Pericardium fibroblast (primary cell): Measurements from ENCODE around the genes COP1 and CLEC20A.

GRCh38 chr1:175419014-175419438, 226.4 kb upstream of the KIAA0040 start:
- RAMPAGE, long total RNA = no peak

DNA sequence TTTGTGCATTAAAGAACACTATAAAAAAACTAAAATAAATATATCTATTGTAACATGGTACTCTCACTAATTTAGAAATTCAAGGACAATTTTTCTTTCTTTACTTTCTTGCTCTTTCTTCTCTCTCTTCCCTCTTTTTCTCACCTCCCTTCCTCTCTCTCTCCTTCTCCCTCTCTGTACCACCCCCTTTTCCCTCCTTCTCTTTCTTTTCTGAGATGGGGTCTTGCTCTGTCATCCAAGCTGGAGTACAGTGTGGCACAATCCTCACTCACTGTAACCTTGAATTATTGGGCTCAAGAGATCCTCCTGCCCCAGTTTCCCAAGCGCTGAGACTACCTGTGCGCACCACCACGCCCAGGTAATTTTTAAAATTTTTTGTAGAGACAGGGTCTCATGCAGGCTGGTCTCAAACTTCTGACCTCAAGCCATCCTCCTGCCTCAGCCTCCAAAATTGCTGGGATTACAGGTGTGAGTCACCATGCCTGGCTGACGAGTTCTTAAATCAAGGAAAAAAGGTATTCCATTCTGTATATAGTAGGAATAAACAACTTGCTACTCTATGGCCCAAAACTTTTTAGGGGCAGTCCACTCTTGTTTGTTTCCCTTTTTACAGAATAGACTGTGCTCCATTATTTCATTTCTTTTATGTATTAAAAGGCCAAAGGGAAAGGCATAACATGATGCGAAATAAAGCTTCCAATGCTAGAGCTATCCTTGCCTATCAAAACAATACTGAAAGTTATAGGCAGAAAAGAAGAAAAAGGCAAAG, 166.8 kb downstream of the COP1 start:
- RAMPAGE, long total RNA = no peak

- RAMPAGE, long total RNA = no peak
Measured at GRCh38 chr1:176053048-176054203, 153.7 kb downstream of the COP1 start.

DNA sequence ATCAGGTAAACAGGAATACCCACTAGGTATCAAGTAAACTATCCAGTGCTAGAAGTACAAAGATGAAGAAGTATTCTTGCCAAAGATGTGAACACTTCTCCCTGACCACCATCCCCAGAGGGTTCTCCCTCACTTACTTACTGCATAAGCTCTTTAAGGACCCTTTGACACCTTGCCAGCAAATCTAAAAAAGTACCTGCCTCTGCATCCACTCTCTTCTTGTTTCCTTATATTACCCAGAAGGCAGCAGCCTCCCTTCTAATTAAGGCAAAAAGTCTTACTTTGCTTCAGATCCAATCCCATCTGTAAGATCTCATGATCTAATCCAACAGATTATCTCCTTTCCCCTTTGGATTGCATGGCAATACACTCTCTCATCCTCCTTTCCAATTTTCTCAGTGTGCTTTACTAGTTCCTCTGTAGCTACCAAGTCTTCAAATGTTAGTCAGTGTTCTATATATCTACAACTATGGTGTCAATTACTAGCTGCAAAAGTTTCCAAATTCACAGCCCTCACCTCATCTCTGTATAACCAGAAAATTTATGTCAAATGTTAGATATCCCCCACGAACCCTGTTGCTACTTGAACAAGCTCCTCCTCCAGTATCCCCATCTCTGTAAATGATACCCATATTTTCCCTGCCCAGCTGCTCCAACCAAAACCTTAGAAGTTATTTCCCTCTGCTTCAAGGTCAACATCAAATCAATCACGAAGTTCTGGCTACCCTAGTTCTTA, 137.4 kb downstream of the COP1 start:
- RAMPAGE, long total RNA = no peak

DNA sequence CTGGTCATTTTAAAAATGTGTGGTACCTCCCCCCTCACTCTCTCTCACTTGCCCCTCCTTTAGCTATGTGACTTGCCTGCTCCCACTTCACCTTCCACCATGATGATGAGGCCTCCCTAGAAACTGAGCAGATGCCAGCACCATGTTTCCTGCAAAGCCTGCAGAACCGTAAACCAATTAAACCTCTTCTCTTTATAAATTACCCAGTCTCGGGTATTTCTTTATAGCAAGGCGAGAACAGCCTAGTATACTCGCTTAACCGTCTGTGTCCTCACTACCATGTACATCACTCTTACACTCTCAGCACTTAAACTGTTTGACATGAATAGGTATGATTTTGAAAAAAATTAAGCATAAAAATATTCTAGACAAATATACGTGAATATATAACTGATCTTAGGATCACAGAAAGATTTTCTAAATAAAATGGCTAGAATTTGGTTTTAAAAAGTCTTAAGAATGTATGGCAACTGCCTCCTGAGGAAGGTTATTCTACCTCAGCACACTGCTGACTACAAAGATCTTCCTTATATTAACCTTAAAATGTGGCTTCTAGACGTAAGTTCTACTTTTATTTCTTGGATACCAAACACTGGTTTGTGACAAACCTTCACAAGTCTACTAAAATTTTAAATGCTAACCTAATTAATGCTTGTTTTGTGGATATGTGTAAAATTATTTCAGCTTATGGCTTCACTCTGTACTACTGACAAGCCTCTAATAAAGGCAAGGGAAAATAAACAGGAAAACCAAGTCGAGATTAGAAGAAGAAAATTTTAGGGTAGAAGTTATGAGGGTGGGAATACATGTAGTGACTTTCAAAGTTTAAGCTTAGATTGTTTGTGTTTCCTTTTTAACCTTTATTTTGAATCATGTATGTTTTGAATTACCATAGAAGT, 135.6 kb downstream of the COP1 start:
- RAMPAGE, long total RNA = no peak

DNA sequence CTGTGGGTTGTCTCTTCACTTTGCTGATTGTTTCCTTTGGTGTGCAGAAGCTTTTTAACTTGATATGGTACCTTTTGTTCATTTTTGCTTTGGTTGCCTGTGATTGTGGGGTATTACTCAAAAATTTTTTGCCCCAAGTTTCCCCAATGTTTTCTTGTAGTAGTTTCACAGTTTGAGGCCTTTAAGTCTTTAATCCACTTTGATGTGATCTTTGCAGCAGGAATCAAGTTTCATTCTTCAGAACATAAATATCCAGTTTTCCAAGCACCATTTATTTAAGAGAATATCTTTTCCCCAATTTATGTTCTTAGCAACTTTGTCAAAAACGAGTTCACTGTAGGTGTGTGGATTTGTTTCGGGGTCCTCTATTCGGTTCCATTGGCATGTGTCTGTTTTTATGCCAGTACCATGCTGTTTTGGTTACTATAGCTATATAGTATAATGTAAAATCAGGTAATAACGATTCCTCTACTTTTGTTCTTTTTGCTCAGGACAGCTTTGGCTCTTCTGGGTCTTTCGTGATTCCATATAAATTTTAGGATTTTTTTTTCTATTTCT, 81.8 kb downstream of the COP1 start:
- RAMPAGE, long total RNA = no peak

DNA sequence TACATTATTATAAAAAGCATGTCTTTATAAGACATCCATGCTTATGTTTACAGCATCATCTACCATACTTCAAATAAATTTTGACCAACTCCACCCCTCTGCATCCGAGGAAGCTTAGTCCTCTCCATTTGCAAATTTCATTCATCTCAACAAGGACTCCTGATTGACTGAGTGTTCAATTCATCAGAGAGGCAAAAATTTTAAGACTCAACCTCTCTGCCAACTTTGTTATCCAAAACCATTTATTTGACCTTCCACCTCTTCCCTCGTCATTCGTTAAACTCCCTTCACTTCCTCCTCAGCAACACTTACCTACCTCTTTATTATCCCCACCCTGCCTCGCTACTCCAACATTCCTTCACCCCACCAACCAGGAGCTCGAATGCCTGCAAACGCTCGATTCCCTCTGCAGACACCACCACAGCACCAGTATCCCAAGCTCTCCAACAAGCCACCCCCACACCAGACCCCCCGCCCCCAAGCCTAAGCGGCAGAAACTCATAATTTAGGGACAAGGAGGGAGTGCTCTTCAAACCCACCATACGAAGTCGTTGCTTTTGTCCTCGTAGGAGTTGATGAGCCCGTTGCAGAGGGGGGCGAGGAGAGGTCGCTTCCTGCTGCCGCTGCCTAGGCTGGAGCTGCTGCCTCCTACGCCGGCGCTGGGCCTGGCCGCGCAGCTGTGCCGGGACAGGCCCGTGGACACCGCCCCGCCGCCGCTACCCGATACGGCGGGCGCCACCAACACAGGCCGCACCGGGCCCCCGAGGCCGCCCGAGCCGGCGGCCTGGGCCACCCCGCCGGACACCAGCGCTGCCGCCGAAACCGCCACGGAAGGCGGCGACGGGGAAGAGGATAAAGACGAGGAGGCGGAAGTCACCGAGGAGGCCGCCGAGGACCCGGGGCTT, 801 bp downstream of the COP1 start:
- RAMPAGE, long total RNA = no peak

DNA sequence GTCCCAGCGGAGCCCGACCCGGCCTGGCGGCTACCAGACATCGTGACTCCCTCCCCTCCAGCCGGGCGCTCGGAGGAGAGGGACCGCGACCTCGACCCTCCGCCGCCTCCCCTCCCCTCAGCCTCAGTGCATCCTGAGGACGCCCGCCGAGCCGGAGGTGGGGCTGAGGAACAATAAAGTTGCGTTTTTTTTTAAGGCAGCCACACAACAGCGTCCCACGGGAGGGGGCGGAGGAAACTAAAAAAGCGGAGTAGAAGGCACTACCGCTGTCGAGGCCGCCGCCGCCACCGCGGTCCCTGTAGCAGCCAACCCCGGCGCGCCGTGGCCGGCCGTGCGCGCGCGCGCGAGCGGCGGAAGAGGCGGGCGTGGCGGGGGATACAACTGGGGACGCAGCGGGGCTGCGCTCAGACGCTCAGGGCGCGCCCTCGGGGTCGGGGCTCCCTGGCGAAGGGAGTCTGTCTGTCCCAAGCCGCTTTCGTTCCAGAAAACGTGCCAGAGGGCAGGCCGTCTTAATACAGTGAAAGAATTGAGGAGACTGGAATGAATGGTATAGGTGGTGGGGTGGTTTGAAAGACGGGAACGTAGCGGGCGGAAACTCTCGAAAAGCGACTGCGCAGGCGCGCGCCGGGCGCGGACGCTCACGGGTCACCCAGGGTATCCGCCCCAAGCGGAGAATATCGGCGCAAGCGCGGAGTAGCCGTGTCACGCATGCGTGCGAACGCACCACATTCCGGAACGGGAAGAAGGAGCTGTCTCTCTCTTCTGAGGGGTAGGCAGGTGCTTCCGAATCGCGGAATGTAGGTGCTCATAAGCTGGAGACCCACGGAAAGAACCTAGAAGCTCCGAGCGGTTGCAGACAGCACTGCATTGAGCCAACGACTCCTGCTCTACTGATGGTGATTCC, at the start of gene COP1:
COP1 (minus strand) TSS at position 349 of the 904 bp plus-strand sequence.
- RAMPAGE, long total RNA = no peak

GRCh38 chr1:176552963-176553739, 90.2 kb downstream of the PAPPA2 start:
- RAMPAGE, long total RNA = no peak

DNA sequence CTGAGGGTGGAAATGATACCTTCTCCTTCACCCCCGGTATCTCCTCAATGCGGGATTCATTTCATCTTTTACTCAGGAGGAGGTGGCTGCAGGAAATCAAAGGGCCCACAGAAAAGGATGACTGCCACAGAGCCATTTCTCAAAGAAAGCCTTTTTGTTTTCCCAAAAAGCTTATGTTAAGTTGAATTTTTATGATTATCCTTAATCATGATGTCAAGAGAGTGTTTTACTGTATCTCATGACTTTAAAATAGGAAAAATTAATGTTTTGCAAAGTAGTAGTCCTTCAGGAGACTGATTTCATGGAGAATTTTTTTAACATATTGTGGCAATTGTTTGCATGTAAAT, 332.3 kb downstream of the PAPPA2 start:
- RAMPAGE, long total RNA = no peak

GRCh38 chr1:177934834-177935447, 34.9 kb downstream of the SEC16B start:
- RAMPAGE, long total RNA = no peak

DNA sequence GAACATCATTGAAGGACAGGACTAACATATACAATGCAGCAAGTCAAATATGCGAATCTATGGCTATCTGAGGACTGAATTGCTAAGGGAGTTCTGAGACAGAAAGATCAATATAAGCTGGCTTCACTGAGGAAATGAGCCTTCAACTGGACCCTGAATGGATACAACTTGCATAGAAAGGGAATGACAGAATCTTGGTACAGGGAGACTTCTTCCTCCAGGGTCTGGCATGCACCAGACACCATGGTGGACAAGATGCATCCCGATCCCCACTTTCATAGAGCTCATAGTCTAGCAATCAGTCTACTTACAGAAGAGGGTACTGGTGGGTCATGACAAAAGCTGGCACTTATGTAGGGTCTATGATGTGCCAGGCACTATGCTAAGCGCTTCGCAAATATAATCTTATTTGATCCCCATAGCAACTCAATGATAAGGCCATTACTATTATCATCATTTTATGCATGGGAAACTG, 30.3 kb upstream of the SEC16B start:
- RAMPAGE, long total RNA = no peak

DNA sequence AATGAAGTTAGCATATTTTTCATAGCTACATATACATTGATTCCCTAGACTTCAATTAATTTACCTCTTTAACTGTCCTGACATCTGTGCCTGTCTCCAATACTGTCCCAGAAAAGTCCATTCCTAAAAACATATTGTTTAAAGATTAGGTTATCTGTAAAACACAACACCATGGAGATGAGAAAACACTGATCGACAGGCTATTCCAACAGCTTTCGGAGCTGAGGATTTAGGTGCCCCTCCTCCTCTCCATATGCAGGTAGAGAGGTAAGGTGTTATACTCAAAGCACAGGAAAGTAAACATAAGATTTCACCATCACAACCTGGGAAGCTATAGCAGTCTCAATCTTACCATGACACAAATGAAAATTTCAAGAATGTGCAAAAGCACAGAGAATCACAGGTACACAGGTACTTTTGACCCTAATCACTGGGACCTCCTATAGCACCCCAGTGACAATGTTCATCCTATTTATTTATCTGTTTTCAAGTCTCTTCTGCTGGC, 60.9 kb upstream of the RASAL2 start:
- RAMPAGE, long total RNA = no peak

- RAMPAGE, long total RNA = no peak
Measured at GRCh38 chr1:178261970-178262776, 168.3 kb downstream of the RASAL2 start.

DNA sequence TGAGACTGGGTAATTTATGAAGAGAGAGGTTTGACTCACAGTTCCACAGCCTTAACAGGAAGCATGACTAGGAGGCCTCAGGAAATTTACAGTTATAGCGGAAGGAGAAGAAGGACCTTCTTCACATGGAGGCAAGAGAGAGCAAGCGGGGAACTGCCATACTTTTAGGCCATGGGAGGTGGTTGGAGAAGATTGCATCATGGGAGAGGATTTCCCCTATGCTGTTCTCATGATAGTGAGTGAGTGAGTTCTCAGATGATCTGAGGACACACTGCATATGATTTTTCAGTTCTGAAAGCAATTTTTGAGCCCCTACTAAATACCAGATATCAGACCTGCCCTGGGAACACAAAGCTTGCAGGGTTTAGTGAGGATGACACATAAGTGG, 87.8 kb downstream of the CLEC20A start:
- RAMPAGE, long total RNA = no peak

DNA sequence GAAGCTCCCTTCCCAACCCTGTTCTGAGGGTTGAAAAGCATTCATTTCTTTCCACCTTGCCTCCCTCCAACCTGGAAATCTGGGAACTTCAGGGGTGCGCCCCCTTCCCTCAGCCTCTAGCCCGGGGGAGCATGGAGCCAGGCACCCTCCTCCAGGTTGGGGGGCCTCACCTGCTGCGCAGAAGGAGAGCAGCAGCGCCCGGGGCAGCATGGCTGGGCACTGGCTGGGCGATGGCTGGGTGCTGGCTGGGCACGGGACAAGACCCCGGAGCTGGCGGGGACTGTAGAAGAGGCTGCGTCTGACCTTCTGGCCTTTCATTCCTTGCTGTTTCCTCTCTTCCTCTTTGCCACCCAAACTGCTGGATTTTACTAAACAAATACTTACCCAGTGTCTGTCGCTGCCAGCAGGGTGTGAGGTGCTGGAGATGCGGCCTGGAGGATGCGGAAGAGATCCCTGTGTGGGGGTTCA, at the start of gene CLEC20A:
CLEC20A (minus strand) TSS at position 235 of the 468 bp plus-strand sequence.
- RAMPAGE, long total RNA = no peak

DNA sequence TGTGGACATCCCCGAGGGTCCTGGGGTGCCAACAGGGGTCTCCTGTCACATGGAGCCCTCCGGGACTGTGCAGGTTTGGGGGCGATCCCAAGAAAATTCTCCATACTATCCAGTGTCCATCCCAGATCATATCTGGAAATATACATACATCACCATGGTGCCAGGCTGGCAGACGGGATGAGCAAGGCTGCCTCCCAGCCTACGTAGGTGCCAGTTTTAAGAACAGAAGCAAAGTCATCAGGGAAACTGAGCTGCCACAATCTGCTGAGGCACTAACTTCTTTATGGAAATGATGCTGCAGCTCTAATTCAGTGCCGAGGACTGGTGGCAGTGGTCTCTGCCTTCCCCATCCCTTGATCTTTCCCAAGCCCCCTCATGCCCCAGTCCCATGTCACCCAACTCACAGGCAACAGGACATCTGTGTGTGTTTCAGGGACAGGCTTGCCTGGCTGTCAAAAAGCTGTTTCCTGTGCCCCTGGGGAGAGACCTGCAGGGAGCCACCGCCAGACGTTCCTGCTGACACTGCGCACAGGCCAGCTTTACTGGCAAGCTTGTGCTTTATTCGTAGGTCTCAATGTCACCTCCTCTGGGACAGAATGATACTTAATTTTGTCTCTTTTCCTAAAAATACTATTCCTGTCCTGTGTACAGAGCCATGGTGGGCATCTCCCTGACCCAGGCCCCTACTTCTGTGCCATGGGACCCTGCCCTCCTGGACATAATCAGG, 15.5 kb downstream of the TEX35 start:
- RAMPAGE, long total RNA = no peak

DNA sequence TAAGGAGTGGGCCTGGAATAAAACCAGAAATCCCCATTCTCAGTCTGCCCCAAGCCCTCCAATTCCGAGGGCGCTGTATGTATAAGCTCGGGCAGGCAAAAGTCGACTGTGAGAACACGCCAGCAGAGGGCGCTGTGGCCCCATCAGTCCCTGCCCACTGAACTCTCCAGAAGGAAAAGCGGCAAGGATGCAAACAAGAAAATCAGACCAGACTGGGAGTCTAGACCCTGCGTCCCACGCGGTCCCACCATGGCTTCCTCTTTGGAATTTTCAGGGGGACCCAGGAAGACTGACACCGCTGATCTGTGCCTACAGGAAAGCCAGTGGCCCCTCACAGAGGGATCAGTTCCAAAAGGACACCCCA, 19.4 kb downstream of the TEX35 start:
- RAMPAGE, long total RNA = no peak

DNA sequence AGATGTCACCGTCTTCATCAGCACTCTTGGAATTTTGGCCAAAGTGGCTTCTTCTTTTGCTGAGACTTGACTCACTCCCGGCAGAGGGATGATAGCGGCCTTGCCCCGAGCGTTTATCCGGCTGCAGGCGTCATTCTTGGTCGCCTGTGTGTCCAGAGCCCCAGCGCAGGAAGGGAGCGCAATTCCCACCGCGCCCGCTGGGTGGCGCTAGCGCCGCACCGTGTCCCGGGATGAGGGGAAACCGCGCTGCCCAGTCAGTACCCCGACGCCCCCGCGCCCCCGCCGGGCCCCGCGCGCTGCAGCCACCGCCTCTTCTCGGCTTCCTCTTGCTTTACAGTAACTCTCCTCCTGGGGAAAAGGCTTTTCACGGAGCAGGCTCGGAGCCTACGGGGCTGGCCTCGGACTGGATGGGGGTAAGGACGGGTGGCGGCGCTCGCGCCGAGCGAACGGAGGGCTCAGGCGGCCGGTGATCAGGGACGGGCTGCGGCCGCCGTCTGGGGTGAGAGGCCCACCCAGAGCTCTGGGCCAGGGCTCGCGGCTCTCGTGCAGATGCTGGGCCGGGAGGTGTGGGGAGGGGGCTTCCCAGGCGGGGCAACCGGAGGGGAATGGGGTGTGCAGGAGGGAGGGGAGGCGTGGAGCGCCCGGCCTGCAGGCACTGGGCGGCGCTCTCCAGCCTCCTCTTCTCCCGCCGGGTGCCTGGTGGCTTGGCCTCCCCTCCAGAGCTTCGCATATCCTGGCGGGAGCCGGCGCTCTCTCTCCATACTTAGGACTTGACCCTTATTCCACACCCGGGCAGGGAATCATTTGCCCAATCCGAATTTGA, 29.8 kb downstream of the TEX35 start:
- RAMPAGE, long total RNA = no peak

- RAMPAGE, long total RNA = no peak
Measured at GRCh38 chr1:178666722-178667455, 58.2 kb upstream of the RALGPS2 start.